Mesenteric fat pad (tissue), 1 donor: ENCODE measurements around the genes RAB6C and AMER3.

GRCh38 chr2:128361925-128362544 lies 43.4 kb upstream of the HS6ST1 start:
- PRO-cap: no peak

- PRO-cap: no peak
Measured at GRCh38 chr2:128425843-128426594, 107.4 kb upstream of the HS6ST1 start.

DNA sequence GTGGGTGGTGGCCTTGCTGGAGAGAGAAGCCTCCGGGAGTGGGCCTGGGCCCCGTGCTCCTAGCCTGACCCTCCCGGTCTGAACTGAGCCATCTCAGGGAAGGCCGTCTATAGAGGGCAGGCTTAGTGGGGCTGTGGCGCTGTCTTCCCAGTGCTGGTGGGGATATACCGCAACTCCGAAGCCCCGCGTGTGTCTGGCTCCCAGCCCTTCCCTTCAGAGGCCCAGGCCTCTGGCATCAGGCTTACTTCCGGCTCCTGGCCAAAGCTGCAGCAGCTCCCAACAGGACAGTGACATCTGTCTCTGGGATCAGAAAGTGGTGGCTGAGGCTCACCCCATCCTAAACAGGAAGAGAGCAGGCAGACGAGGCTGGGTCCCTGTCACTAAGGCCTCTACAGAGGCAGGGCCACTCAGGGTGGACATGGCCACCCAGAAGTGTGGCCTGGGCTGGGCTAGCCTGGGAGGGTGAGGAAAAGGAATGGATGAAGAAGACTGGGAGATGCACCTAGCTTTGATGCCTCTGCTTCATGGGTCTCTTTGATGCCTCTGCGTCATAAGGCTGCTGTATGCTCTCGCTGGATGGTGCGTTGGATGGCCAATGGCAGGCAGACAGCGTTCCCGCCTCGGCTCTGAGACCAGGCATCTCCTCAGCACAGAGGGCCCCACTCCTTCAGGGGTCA lies 131.2 kb upstream of the HS6ST1 start:
- PRO-cap: no peak

- PRO-cap: no peak
Measured at GRCh38 chr2:128472881-128473874, 154.5 kb upstream of the HS6ST1 start.

- PRO-cap: no peak
Measured at GRCh38 chr2:129059080-129059383, 740.4 kb upstream of the HS6ST1 start.

- PRO-cap: no peak
Measured at GRCh38 chr2:129273489-129273955, 705.9 kb upstream of the RAB6C start.

GRCh38 chr2:129934009-129934684 lies 45.3 kb upstream of the RAB6C start:
- PRO-cap: no peak

DNA sequence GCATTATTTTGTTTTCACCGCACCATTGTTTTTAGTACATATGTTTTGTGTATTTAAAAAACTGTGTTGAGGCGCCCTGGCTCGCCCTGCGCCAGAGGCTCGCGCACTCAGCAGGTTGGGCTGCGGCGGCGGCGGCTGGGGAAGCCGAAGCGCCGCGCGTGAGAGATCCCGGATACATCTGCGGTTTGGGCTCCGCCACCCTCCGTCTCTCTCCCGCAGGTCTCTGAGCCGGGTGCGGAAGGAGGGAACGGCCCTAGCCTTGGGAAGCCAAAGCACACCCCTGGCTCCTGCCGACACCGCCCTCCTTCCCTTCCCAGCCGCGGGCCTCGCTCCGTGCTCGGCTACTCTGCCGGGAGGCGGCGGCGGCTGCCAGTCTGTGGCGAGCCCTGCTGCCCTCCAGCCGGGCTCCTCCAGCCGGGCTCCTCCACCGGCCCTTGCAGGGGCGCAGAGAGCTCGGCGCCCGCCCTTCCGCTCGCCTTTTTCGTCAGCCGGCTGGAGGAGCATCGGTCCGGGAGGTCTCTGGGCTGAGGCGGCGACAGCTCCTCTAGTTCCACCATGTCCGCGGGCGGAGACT lies at the start of gene RAB6C:
RAB6C (plus strand) TSS at position 106 of the 574 bp plus-strand sequence.
- PRO-cap: no peak

- PRO-cap: no peak
Measured at GRCh38 chr2:130180733-130181040, 715 bp downstream of the SMPD4 start.

DNA sequence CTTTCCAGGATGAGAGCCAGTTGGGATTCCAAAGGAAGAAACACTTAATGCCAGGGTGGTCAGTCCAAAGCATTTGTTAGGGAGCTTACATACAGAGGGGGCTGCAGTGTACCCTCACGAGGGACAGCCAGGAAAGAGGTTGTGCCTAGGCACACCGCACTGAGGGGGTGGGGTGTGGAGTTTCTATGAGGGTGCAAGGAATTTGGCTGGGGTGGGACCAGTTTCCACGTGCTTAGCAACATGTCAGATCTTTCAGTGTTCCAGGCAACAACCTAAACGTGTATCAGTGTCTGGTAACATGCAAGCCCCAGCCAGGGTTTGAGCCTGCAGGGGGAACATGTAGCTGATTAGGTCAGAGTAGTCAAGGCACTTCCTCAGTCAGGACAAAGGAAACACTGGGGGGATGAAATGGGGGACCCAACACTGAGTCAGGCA lies 7.0 kb downstream of the MZT2B start:
- PRO-cap: no peak

DNA sequence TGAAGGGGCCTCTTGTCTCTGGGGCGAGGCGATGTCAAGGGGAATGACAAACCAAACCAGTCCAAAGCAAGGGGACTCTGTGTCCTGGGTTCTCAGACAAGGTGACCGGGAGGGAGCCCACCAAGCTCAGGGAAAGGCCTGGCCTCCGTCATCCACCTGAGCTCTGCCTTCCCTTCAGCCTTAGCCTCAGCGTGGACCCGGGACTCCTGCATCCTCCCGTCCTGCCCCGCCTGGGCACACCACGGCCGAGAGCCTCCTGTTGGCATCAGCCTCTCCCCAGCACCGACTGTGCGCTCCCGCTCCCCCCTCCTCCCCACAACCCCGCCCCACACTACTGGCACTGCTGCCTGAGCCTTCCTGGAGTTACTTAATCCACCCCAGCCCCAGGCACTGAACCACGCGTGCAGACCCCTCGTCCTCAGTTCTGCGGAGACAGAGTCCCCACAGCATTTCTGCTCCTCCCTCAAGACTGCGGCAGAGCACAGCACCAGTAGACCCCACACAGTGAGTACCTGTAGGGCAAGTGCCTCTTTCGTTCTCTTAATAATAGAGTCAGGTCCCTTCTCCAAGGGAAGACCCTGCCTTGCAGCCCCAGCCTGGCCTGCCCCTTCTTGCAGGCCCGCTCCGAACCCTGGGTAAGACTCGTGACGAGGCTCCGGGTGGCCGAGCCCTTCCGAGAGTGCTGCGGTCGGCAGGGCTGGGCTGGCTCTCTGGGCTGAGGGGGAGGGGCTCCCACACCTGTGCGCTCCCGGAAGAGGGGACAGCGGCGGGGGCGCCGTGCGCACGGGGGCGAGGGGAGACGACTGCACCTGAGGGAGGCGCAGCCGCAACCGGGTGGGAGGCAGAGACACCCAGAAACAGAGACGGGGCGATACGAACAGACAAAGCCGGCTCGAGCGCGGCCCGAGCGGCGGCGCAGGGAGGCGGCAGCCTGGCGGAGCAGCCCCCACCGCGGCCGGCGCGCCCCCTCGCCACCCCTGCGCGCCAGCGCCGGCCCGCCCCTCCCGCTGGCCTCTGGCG lies at the start of gene AMER3:
AMER3 (plus strand) TSS at position 370 of the 1,020 bp plus-strand sequence.
- PRO-cap: no peak

DNA sequence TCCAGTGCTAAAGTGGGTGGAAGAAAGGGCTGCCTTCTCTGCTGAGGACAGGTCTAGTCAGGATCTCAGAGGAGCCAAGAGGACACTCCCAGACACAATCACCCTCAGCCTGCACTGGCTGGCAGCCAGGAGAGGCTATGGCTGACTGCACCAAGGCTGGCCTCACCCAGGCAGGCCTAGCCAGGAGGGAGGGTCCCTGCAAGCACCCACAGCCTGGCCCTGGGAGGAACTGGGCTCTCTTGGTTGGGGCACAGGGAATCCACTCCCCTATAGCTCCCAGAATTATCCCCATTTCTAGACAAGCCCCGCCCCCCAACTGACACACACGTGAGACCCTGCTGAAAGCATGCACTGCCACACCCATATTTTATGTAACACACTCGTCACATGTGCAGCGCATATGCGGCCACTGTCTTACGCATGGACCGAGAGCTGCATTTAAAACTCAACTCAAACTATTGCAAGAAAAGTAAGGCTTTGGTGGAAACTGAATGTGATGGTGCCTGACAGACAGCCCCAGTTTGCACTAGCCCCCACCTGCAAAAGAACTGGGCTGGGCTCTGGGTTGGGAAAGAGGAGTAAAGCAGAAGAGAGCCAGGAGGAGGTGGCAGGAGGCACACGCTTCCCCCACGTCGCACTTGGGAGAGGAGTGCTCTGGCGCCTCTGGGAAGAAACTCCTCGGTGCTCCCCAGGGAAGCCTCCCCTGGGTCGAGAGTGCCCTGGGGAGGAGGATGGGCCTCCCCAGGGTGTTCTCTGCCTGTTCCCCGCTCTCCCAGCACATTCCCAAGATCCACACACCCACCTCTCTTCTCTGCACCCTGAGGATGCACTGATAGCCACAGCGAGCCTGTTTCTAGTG lies 28.9 kb upstream of the ARHGEF4 start:
- PRO-cap: no peak

- PRO-cap: no peak
Measured at GRCh38 chr2:130836157-130836656, 507 bp upstream of the ARHGEF4 start.

GRCh38 chr2:131046906-131047809 lies 46.1 kb downstream of the FAM168B start:
- PRO-cap: no peak

DNA sequence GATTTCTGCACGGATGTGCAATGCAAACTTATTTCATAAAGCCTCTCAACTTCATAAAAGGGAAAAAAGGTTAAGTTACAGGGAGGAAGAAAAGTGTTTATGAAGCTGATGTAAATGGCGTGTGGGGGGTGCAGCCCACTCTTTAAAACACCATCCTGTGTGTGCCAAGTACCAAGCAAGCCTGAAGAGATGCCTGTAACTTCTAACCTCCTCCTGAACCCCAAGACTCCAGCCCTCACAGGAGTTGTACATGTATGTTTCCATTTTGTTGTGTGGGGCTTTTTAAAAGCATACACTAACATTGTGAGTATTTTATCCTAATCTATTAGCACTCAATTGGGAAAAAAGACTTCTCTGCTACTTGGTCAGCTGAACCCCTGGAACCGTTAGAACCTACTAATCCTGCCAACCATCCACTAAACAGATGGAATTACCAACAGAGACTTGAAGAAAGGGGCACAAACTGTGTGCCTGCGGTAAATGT lies 43.2 kb downstream of the FAM168B start:
- PRO-cap: no peak

GRCh38 chr2:131065179-131065493 lies 28.1 kb downstream of the FAM168B start:
- PRO-cap: no peak

DNA sequence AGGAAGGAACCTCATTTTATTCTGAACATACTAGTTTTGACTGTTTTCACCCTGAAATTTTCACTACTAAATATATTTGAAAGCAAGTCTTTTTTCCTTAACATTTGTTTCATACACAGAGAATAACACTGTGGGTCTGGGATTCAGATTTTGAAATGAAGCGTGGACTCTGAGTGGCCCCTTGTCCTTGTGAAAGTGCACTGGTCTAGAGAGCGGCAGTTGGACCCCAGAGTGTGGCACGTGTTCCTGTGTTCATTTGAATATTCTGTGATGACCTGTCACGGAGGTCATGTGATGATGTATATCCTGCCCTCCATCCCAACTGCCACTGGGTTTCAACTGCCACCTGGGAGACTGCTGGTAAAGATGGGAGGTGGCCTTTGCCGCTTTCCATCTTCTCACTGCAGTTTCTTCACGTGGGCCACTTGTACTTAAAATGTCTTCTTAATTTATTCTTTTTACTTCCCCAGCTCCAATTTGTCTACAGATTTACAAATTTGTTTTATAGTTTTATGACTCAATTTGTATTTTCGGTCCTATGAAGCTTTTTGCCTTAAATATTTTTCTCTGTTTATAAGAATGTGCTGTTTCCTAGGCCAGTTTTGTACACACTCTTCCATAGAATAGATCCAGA lies 38.7 kb upstream of the RAB6D start:
- PRO-cap: no peak

GRCh38 chr2:131444684-131445295 lies 31.1 kb upstream of the TUBA3D start:
- PRO-cap: no peak

DNA sequence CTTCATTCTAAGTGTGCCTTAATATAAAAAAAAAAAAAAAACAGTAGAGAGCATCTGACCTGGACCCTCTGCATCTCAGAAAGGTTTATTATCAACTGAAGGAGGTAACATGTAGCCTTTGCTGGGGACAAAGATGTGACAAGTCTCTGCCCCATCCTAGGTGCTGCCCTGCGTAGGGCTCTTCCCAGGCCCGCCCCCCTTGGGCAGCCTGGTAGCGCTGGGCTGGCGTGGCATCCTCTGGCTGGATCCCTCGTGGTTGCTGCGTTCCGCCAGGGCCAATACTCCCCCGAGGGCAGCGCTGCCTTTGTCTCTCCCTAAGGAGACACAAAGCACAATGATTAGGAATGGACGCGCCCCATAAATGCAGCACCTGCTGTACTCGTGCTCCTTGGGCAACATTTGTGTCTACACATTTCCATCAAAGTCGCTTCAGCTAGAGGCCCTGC lies 8.0 kb downstream of the TUBA3D start:
- PRO-cap: no peak

DNA sequence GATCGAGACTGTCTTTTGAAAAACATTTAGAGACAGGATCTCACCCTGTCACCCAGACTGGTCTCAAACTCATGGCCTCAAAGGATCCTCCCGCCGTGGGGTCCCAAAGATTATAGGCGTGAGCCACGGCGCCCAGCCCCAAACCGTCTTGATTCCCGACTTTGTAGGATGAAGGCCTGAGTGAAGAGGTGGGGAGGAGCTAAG lies 873 bp downstream of the MZT2A start:
- PRO-cap: no peak